Cardiac septum (tissue), 1 donor: ENCODE data around the genes GAS6 and RASA3.

DNA sequence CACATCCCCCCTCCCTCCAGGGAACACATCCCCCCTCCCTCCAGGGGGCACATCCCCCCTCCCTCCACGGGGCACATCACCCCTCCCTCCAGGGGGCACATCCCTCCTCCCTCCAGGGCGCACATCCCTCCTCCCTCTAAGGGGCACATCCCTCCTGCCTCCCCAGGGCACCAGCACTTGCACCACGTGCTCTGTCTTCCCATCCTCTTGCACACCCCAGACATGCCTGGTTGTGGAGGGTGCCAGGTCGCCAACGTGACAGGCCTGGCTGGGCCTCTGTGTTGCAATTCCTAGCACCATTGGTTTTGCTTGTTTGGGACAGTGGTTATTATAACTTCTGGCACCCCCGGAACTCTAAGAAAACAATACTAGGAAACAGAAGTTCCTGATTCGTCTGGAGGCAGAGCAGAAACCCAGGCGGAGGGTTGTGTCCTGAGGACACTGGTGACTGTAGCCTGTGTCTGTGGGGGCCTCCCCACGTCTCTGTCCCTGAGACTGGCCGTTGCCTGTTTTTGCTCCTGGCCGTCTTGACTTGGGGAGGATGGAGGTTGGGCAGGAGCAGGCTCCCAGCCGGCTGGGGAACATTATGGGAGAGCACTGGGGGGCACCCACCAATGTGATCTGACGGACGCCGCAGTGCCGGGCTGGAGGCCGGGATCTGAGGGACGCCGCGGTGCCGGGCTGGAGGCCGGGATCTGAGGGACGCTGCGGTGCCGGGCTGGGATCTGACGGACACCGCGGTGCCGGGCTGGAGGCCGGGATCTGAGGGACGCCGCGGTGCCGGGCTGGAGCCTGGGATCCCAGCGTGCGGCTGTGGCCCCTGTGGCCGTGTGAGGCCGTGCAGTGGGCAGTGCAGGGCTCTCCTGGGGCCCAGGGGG lies 46.2 kb downstream of the GAS6 start:
- PRO-cap, result bidirectional peak, plus-strand start at position 388 of the sequence, minus-strand start at position 301 of the sequence

DNA sequence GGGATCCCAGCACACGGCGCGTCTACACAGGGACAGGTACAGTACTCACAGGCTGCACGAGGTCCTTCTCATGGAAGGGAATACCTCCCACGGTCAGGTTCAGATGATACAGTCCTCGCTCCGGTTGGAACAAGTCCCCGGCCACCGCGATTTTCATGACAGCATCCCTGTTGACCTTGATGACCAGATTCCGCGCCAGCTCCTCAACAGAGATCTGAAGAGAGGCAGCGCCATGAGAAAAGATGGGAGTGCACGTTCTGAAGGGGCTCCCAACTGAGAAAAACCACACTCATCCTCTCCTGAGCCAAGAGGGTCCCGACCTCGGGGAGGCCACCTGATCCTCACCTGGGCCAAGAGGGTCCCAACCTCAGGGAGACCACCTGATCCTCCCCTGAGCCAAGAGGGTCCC lies 35.4 kb downstream of the GAS6 start:
- PRO-cap, result no peak

DNA sequence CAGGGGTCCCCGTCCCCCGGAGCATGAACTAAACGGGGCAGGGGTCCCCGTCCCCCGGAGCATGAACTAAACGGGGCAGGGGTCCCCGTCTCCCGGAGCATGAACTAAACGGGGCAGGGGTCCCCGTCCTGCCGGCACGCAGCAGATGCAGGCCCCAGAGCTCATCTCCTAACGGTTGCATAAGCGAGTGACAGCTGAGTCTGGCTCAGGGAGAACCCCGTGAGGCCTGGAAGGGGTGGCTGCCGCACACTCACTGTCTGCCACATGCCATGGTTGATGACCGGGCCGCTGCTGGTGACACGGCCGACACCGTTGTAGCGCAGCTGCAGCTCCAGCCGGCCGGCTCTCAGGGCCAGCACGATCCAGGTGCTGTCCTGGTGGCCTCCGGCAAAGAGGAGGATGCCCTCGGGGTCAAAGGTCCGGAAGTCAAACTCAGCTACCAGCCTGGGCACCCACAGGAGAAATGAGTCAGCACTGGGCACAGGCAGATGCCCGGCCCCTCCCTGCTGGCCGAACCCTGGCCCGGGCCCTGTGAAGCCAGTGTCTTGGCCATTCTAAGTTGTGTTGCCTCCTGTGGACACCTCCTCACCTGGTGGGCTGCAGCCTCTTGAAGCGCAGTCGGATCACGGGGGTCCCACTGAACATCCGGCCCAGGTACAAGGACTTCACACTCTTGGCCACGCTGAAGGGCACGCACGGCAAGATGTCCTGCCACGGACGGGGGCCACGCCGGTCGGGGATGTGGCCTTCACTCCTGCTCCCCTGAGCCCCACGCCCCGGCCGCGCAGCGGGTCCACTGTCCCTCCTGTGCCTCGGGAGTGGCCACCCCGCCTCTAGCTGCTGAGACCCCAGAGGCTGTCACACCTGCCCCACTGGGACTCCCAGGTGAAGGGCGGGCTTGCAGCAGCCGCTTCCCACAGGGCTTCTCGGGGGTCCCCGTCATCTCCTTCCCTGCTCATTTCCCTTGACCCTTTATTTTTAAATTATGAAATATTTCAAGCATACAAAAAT lies 31.5 kb downstream of the GAS6 start:
- PRO-cap, result no peak

- PRO-cap, result no peak
These were observed 9.8 kb downstream of the GAS6 start for GRCh38 chr13:113853912-113854658.

DNA sequence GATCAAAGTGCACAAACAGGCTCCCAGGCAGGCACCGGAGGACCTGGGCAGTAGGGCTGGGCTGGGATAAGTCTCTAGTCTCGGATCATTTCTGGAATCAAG lies 3.6 kb downstream of the GAS6 start:
- PRO-cap, result no peak

DNA sequence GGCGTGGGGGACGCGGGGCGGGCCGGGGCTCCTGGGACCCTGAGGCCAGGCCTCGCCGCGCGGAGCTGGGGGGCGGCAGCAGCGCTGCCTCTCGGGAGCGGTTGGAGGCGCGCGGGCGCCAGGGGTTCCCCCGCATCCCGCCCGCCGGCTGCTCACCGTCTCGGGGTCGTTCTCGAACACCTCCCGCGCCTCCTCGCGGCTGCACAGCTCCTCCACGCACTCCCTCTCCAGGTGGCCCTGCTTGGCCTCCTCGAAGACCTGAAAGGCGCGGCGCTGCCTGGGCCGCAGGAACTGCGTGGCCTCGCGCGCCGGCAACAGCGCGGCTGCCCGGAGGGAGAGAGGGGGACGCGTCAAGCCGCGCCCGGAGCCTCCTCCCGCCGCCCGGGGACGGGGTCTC lies 459 bp downstream of the GAS6 start:
- PRO-cap, result no peak

DNA sequence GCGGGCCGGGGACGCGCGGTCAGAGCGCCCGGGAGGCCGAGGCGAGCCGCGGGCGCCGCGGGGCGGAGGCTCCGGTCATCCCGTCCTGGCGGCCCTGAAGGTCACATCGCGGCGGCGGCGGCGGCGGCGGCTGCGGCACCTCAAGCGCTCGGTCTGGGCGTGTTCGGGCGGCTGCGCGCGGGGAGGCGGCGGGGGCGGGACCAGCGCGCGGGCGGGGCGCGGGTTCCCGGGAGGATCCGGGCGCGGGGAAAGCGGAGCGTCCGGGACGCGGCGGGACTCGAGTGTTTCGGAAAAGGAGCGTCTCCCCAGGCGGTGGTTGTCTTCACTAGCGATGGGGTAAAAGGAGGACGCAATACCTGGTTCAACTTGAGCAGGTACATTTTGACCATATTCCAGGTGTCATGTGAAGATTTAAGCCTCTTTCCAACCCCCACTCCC lies at the start of gene GAS6:
GAS6 (minus strand) TSS at position 155 of the 438 bp plus-strand sequence.
- PRO-cap, result bidirectional peak, plus-strand start at position 221 of the sequence, minus-strand start at position 155 of the sequence

- PRO-cap, result no peak
These were observed 33.4 kb upstream of the GAS6 start for GRCh38 chr13:113897193-113897740.

DNA sequence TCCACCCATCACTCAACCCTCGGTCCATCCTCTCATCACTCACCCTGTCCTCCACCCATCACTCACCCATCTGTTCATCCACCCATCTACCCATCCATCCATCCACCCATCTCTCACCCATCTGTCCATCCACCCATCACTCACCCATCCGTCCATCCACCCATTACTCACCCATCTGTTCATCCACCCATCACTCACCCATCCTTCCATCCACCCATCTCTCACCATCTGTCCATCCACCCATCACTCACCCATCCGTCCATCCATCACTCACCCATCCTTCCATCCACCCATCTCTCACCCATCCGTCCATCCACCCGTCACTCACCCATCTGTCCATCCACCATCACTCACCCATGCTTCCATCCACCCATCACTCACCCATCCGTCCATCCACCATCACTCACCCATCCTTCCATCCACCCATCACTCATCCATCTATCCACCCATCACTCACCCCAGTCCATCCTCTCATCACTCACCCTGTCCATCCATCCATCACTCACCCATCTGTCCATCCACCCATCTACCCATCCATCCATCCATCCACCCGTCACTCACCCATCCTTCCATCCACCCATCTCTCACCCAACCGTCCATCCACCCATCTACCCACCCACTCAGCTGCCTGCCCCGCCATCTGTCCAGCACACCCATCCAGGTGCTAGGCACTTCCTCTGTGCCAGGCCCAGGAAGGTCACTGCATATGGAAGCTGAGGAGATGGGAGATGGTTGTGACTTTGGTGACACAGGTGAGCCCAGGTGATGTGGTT lies 15.4 kb upstream of the C13orf46 start:
- PRO-cap, result no peak

- PRO-cap, result no peak
These were observed 18.6 kb upstream of the C13orf46 start for GRCh38 chr13:113992124-113993199.

DNA sequence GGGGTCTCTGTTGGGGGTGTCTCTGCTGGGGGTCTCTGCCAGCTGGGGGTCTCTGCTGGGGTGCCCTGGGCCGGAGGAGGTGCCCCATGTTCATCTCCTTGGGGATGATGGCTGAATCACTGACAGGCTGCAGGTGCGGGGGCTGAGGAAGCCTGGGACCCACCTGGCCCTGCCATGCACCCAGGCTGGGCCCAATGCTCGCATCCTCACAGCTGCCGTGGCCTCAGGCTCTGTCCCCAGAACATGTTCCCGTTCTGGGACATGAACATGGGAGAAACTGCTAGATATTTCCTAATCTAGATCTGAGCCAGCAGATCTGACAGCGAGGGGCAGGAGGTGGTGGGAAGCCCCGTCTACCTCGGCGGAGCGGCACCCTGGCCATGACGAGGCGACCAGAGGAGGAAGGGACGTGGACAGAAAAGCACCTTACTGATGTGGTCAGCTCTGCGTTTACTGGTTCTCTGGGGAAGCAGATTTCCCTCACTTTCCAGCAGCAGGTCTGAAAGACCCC lies 26.3 kb upstream of the C13orf46 start:
- PRO-cap, result unidirectional peak, minus-strand start at position 229 of the sequence

DNA sequence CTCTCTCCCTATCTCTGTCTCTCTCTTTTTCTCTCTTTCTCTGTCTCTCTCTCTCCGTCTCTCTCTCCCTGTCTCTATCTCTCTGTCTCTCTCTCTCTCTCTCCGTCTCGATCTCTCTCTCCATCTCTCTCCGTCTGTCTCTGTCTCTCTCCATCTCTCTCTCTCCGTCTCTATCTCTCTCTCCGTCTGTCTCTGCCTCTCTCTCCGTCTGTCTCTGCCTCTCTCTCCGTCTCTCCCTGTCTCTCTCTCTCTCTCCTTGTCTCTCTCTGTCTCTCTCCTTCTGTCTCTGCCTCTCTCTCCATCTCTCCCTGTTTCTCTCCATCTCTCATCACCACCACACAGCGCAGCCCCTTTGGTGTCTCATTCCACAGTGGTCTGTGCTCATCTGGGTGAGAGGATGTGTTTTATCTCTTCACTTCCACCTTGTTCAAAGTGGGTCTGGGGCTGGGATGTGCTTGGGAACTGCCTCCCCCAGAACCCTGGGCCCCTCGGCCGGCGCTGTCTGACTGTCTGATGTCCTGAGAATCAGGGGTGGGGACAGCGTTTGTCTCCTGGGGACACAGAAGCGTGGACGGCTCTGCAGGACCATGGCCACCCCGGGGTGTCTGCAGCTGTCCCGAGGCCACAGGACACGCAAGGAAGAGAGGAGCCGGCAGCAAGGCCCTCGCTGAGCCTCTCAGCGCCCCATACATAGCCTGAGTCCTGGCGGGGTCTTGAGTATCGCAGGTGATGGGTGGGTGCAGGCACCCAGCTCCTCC lies 40.2 kb upstream of the C13orf46 start:
- PRO-cap, result no peak

- PRO-cap, result no peak
These were observed 58.2 kb upstream of the C13orf46 start for GRCh38 chr13:114032036-114032518.

GRCh38 chr13:114130624-114131749 lies 1.4 kb downstream of the RASA3 start:
- PRO-cap, result bidirectional peak, plus-strand start at chr13:114131265, minus-strand start at chr13:114131159; bidirectional peak, plus-strand start at chr13:114131496, minus-strand start at chr13:114131385

- PRO-cap, result bidirectional peak, plus-strand start at chr13:114132699, minus-strand start at chr13:114132592
These were observed at the start of gene RASA3 for GRCh38 chr13:114132229-114133141. Gene RASA3, minus strand, starts transcription at chr13:114132623.

- PRO-cap, result no peak
These were observed 899 bp downstream of the UPF3A start for GRCh38 chr13:114282285-114282715.

DNA sequence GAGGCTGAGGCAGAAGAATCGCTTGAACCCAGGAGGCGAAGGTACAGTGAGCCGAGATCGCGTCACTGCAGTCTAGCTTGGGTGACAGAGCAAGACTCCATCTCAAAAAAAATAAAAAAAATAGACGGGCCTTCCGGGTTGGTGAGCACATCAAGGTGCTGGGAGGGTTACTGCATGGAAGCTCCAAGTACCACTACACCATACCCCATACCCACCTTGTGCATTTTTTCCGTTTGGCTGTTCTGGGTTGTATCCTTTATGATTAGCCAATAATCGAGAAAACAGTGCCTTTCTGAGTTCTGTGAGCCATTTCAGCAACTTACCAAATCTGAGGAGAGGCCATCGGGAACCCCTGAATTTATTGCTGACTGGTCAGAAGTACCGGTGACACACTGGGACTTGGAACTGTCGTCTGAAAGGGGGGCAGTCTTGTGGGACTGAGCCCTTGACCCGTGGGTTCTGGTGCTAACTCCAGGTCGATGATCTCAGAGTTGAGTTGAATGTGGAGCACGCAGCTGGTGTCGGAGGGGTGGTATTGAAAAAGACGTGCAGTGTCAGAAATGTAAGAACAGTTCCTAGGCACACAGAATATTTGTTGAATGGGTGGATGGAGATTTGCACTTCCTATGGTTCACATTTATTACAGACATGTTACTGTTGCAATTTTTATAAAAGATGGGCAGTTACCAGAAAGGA lies 15.0 kb downstream of the UPF3A start:
- PRO-cap, result no peak